ENCODE measurements around a stretch of chr15.

GRCh38 chr15:62898881-62899570 lies 143.5 kb upstream of the TPM1 start:
- PRO-cap: no peak

GRCh38 chr15:62940509-62941416 lies 101.8 kb upstream of the TPM1 start:
- PRO-cap: no peak

DNA sequence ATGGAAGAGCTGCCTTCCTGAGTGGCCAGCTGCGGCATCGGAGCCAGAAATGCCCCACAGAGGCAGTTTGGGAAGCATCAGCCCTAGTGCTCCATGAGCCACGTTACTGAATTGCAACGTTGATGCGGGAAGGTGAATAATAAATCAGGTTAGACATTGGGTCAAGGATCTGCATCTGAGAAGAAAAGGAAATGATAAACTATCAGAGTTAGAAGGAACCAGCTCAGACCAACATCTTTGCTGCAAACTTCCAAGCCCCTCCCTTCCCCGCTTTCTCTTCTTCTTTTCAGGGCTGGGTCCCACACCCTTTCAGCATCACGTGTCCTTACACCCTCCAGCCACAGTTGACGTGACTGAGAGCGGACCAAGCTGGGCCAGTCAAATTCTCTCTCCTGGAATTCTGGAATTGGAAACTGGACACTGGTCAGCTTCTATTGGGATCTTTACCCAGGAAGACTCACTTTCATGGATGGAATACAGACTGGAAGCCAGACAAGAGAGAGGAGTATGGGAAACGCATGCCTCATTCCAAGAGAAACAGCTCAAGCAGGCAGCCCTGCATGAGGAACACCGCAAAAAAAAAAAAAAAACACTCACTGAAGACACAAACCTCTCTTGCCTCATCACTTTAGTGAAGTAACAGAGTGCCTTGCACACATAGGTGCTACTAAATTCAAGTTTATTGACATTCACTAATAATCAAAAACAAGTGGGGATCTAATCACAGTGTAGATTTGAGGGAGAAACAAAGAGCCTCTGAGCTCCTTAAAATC lies 12.5 kb upstream of the TPM1 start:
- PRO-cap: no peak

DNA sequence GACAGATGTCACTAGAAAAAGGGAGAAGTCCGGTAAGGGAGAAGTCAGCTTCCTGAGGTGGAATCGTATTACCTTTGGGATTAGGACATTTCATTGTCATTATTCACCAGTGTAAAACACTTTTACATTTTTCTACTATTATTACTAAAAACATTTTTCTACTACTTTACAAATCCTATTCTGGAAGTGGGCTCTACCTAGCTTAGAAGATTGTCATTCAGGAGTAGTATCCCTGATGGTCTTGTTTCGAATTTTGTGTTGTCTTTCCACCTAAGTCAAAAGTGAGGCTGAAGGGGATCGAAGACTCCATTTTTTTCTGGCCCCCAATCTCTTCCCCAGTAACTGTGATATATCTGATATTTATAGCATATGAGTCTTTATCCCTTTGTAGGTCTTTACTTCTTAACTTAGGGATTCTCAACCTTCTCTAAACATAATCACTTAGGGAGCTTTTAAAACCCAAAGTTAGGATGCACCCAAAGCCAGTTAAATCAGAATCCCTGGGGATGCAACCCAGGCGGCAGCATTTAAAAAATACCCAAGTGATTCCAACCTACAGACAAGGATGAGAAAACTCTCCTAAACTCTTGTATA lies 3.9 kb downstream of the TPM1 start:
- PRO-cap: no peak

DNA sequence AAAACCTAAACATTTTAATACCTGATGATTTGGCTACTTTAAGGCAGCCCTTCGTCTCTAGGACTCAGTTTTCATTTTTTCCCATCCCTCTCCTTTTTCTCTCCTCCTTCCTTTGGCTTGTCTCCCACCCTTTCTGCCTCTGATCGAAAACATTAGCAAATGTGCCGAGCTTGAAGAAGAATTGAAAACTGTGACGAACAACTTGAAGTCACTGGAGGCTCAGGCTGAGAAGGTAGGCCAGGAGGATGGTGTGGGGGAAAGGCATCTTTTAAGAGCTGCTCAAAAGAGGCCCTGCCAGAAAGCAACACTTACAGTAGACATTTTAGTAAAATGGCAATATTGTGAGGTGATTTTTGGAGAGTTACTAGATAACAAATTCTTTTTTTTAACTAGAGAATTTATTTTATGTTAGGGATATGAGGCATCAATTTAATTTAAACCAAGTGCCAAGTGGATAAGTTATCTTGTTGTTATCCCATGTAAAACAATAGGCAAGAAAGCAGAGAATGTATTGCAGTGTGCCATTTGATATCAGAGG lies 19.1 kb downstream of the TPM1 start:
- PRO-cap: no peak

DNA sequence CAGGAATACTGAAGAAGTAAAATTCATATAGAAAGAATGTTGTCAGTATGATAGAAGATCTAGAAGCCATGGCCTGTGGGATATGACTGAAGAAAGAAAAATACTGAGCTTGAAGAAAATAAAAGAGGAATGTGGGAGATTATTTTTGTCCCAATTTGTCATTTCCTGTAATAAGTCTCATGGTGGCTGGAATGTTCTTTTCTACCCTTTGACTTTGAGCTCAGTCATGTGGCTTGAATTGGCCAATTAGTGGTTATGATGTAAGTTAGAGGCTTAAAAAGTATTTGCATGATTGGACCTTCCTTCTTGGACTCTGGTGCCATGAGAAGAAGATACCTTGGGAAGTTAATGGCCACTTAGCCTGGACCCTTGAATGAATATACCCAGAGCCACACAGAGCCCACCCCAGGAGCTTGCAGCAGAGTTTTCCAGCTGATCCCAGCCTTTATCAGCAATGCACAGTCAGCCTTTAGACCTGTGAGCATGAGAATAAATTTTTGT lies 14.2 kb downstream of the APH1B start:
- PRO-cap: no peak

DNA sequence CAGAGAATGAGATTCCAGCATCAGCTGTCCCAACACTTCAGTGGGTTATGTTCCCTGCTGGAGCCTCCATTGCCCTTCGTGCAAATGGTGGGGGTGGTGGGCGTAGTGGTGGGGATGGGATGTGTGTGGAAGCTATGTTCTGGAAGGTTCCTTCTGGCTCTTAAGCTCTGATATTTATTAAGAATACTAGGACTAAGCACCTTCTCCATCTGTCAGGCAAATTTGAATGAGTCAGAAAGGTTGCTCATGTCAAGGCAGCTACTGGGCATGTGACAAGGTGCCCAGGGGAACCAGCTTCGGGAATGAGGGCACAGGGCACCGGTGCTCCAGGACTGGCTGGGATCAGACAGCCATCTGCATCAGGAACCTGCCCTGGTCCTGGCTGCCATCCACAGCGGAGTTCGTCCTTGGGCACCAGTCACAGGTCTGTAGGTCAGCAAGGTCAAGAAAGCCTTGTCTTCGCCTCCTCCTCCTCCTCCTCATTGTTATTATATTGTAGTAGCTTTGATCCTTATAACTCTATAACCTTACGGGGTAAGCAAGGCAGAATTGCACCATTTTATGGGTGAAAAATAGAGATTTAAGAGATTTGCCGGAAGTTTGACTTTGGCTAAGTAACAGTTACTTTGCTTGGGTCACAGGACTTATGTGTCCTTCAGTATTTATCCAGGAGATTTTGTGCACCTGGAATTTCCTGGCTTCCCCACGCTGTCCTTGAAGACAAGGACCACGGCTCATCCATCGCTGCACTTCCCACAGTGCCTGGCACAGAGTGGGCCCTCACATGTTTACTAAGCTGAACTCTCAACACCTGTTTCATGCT lies 32.4 kb downstream of the CA12 start:
- PRO-cap: no peak

- PRO-cap: no peak
Measured at GRCh38 chr15:63354784-63354983, 27.0 kb downstream of the CA12 start.

DNA sequence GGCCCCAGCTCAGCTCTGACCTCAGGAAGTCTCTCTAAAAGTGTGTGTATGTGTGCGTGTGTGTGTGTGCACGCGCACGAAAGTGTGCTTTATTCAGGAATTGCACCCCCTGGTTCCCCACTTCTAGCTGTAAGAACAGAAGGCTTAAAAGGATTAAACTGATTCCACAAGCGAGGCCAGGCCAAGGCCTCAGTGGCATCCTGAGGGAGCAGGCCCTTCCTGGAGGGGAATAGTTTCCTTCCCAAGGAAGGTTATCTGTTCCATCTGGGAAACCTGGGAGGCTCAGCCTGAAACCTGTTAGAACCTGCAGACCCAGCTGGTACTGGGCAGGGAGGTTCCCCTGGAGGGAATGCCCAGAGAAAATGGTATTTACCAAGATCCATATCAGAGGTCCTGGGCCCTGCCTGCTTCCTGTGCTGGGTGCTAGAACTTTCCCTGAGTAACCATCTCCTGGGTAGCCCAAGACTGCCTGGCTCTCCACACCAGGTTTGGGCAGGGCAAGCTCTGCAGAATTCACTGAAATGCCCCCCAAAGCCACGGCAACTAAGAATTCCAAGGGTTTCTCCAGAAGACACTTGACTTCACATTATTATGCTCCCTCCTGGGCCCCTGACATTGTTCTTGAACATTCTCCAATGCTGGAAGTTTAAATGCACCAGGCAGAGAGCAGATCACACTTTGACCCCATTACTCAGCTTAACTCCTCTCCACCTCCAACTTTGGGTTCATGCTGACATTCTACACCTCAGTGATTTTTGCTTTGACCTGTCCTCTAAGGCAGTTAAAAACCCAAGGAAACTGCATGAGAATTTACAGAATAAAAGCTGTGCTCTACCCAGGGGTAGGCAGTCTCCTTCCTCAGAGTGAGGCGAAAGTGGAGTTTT lies 2.1 kb downstream of the CA12 start:
- PRO-cap: no peak

DNA sequence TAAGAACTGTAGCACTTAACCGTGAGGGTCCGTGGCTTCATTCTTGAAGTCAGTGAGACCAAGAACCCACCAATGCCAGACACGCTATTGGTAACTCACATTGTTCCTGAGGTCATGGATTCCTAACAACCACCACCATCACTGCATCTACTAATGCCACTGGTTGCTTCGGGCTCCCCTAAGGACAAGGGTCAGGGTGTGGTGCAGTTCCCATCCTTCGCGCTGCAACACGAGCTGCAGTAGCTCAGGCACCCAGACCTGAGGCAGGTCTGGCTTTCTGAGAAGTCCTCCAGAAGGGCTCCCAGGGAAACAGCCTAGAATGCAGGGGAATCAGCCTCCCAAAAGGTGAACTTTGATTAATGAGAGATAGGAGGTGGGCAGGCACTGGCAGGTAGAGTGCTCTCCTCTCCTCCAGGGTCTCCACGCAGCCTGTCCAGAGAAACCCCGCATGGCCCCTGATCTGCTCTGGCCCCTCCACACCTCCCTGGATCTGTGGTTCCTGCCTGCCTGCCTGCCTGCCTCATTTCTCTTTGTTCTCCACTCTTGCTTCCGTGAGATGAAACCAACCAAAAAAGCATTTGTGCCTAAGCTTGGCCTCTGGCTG lies 44.1 kb upstream of the USP3 start:
- PRO-cap: no peak

DNA sequence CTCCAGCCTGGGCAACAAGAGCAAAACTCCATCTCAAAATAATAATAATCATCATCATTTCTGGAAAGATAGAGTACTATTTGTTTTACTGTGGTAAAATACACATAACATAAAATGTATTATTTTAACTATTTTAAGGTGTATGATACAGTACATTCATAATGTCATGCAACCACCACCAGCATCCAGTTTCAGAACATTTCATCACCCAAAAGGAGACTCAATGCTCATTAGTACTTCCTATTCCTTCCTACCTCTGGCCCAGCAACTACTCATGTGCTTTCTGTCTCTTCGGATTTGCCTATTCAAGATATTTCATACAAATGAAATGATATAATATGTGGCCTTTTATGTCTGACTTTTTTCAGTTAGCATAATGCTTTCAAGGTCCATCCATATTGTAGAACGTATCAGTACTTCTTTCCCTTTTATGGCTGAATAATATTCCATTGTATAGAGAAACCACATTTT lies 18.0 kb upstream of the USP3 start:
- PRO-cap: no peak

GRCh38 chr15:63577294-63577566 lies 20.0 kb upstream of the FBXL22 start:
- PRO-cap: no peak

DNA sequence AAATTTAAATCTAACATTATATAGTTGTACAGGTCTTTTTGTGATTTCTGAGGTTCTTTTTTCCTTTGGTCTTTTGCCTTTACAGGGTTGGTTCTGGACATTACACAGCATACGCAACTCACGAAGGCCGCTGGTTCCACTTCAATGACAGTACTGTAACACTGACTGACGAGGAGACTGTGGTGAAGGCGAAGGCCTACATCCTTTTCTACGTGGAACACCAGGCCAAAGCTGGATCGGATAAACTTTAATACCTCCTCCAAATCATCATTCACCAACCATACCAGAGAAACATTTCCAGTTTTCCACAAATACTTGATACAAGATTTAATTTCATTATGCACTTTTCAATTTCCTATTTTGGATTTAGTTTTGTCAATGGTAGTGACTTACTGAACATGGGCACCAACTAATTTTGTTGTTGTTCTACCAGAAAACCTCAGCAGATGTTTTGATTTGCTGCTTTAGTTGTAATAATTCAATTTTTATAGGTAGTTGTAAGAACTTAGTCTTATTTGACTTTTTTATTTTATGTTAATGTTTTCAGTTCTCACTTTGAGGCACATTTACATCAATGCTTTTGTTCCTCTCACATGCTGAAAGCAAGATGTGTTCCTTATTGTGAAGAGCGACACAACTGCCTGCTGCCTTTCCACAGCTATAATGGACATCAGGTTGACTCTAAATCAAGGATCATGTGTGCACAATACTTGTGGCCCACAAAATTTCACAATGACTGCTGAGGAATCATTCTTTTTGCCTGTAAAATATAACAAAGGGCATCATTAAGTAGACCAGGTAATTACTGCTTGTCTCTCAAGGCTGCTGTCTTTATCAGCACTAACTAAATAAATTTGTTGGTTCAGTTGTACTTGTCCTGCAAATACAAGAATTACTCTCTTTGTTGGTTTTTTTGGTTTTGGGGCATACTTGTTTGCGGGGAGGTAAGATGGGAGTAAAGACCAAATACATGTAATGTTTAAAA lies 6.3 kb upstream of the FBXL22 start:
- PRO-cap: no peak

DNA sequence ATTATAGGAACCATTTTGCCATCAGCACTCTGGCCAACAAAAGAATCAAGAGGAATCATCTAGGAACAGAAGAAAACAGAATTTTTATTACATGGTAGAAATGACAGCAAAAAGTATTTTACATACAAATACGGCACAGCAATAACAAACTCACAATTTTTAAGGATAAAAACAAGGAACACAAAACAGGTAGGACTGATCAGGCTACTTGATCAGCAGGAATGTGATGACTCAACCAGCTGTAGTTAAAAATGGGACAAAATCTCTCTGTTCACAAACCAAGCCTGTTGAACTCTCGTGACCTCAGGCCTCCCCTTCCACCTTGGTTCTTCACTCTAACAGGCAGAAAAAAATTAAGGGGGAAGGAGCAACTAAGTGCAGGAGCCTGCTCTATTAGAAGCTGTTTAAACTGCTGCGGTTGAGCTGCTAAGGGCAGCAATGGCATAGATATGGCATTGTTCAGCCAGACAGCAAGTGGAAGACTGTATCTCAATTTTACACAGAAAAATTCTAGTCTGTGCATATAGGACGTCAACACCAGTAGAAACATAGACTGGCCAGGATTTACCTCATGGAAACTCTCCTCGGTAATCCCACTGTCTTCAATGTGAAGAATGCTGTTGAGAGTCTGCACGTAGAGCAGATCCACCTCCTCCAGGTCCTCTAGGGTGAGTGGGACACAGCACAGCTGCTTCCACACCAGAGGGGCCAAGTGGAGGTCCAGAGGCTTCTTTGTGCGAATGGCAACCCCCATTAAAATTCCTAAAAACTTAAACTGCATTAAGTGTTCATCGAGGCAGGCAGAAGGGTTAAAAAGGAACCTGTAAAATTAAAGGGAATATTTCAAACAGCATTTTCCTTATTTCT lies 18.9 kb downstream of the FBXL22 start:
- PRO-cap: no peak

GRCh38 chr15:63718323-63719293 lies 115.1 kb downstream of the HERC1 start:
- PRO-cap: no peak

GRCh38 chr15:63807138-63807889 lies 26.4 kb downstream of the HERC1 start:
- PRO-cap: no peak

DNA sequence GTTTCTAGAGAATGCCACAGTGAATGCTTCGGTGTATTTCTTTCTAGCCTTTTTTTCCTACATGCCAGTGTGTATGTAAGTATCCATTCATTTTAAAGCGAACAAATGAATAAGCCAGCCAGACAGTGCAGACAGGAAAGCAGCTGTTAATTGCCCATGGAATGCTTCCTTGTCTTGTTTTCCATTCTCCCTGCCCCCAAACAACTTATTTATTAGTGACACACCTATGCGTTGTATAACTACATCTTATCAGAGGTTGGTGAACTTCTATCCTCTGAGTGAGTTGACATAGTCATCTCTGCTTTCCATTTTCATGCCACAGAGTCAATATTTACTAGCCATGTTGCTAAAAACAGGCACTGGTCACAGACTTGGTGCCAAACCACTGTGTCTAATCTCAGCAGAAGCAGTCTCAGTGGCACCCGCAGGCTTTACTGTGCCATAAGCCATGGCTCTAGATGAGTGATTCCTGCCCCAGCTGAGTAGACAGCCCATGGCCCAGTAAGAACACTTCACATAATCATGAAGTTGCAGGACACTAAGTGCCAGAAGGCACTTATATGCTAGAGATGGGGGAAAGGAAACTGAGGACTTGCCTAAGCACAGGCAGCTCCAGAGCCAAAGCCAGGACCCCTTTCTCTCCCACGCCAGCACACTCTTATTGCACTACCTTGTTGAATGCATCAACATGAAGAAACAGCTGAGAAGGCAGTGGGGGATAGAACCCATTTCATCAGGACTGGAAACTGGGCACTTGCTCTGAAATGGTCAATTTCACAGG lies 26.5 kb downstream of the DAPK2 start:
- PRO-cap: no peak

- PRO-cap: no peak
Measured at GRCh38 chr15:64024405-64025215, 21.7 kb downstream of the DAPK2 start.

GRCh38 chr15:64151857-64152901 lies 648 bp downstream of the SNX22 start:
- PRO-cap: unidirectional peak, plus-strand start at chr15:64151920

DNA sequence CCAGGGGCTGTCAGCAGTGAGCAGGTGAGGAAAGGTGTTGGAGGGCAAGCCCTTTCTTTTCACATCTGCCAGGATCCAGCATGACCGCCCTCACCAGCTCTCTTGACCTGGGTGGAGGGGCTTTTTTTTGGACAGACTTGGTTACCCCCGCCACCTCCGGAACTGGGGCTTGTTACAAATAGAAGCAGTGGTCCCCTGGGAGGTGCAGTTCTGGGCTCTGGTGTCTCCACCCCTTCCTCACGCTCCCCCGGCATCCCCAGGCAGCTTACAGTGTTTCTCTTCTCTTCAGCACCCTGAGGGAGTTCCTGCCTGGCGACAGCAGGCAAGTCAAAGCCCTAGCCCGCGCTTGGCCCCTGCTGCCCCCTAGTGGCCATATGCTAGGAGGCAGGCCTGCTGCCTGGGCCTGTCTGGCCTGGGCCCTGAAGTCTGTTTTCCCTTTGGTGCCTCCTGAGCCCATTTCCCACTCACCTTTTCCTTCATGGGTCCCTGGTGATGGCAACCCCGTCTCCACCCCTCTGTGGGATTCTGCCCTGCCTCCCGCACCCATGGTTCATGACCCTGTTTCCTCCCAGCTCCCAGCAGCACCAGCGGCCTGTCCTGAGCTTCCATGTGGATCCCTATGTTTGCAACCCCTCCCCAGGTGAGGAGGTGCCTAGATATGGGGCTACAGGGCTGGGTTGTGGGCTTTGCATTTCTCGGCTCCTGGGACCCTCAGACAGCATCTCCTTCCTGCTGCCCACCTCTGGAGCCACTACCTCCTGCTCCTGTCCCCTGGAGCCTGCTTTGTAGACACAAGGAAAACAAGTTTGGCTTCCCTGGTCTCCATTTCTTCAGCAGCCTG lies 2.1 kb downstream of the SNX22 start:
- PRO-cap: no peak

Data from ReNcell CX (cell line).